Measurements from ENCODE around the gene RCBTB2.

GRCh38 chr13:48403972-48404422 lies 8.9 kb downstream of the LPAR6 start:
- PRO-cap: no peak
- CAGE, long polyA plus RNA: no peak

GRCh38 chr13:48476082-48476998 lies 56.5 kb downstream of the RCBTB2 start:
- PRO-cap: no peak
- CAGE, long polyA plus RNA: no peak

DNA sequence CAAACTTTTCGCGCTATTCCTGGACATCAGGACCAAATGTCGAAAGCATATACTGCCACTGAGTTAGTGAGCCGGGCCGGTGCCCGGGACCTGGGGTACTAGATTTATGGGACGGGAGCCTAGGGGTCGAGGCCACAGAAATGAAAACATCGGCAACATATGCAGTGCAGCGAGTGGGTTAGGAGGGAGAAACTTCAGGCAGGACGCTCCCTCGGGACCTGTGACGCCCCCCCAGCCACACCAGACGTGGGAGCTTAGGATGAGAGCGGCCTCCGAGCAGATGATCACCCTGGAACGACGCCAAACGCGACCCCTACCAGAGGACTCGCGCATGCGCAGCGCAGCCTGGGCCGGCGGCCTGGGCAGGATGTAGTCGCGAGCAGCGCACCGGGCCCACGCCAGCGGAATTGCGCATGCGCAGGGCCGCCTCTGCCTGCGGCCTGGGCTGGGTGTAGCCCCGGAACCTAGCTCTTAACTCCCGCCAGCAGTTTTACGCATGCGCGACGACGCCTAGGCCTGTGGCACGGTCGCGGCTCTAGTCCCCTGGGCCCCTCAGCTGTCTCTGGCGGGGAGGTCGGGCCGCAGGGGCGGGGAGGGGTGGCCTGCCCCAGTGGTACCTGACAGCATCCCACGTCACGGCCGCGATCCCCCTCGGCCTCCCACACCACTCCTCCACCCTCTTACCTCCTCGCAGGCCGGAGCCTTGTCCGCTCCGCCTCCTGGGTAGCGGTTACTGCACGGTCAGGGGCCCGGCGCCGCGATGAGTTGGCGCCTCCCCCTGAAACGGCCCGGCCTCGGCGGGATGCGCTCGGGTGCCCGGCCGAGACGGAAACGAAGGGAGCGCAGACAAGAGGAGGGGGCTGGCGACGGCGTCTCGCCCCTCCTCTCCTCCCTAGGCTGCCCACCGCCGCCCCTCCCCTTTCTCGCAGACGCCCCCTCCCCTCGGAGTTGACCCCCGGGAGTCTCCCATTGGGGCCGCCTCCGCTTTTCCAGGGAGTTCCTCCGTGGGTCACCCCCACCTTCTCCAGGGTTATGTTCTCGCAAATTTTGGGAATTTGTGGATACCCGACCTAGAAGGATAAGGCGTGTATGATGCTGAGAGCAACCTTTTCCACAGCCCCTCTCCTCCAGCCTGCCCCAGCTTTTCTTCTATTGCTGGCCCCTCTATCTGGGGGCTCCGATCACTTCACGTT lies at the start of gene RCBTB2:
Gene RCBTB2, minus strand, starts transcription at position 737 of the 1,193 bp plus-strand sequence.
- PRO-cap: bidirectional peak, plus-strand start at position 497 of the sequence, minus-strand start at position 296 of the sequence; bidirectional peak, plus-strand start at position 642 of the sequence, minus-strand start at position 737 of the sequence
- CAGE, long polyA plus RNA: start-site peak on the minus strand centred at position 737 of the sequence, 21 bp wide, 32 and 45 reads in 2 replicates

GRCh38 chr13:48573367-48573592 lies 40.4 kb upstream of the RCBTB2 start:
- PRO-cap: no peak
- CAGE, long polyA plus RNA: no peak

- PRO-cap: no peak
- CAGE, long polyA plus RNA: no peak
Measured at GRCh38 chr13:48594476-48594932, 59.2 kb upstream of the CYSLTR2 start.

DNA sequence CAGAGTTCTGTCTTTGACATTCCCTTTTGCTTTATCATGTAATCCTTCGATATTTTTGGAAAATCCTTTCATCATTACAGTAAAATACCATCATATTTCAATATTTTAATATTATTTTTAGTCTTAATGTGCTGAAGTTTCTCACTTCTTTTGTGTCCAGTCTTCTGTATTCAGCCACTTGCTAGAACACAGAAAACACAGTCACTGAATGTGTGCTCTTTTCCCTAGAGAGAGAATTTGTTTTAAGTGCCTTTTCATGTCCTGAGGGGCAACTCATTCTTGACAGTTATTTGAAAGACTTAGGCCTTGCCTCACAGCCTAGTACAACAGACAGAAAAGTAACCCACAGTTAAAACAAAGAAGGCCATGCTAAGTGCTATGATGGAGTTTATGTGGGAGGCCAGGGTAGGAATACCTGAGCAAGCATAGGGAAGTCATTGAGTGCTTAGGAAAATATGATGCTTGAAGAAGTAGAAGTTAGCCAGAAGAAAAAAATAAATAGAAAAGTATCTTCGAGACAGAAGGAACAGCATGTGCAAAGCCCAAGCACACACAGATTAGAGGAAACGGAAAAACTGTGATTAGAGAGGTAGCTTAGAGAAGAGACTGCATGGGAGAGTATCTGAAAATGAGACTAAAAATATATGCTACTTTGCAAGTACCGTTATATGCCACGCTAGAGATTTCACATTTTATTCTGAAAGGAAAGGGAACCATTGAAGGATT lies 120.9 kb downstream of the FNDC3A start:
- PRO-cap: no peak
- CAGE, long polyA plus RNA: no peak

DNA sequence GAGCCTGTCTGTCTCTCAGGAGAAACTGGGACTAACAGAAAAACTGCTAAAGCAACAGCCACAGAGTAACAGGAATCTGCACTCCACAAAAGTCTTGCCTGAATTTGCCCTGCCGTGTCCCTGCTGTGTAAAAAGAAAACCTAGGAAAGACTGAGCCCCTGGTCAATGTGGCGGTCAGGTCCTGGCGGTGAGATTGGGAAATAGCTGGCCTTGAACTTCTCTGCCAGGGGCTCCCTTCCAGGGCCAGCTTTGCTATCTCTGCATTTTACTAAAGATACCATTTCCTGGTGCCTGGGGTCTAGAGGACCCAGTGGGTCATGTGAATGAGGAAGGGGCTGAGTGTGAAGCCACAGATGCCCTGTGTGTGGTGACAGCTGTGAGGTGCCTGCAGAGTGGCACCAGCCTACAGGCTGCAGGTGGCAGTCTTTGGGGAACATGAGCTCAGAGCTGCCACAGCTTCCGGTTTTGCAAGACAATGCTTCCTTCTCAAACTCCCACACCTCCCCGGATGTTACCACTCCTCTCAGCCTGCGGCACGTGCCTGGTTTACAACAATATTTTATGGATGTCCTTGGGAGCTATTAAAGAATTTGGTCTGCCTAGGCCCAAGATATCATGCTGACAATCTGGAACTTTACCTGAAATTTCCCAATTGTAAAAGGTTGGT lies 5.2 kb upstream of the MLNR start:
- PRO-cap: no peak
- CAGE, long polyA plus RNA: no peak

- PRO-cap: no peak
- CAGE, long polyA plus RNA: no peak
Measured at GRCh38 chr13:49299014-49299612, 51.4 kb downstream of the CDADC1 start.

- PRO-cap: no peak
- CAGE, long polyA plus RNA: no peak
Measured at GRCh38 chr13:49399749-49400355, 44.0 kb downstream of the CAB39L start.

DNA sequence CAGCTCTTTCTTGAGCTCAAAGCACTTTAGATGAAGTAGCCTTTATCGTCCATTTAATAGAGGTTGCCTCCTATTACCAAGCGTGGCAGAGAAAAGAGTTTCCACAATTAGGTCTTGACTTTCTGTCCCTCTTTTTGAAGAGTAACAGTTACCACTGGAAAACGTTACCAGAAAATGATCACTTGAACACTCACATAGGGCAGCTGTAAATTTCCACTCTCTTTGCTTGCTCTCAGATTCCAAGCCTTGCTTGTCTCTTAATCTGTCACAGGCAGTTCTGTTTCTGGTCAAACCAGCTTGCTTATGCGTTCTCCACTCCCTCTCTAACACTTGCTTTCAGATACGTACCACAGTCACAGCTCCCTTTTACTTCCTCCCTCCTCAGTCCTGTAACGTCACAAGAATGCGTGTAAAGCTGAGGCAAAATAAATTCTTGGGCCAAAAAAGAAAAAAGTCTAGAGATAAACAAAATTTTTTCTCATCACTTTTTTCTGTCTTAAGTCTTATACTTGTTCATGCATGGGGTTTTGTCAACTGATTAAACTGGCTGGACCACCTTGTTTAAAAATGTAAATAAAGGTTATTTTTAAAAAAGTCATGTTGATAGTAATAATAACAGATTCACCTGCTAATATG lies 42.5 kb downstream of the CAB39L start:
- PRO-cap: unidirectional peak, minus-strand start at position 279 of the sequence; unidirectional peak, minus-strand start at position 325 of the sequence
- CAGE, long polyA plus RNA: no peak

GRCh38 chr13:49465987-49467002 lies 22.2 kb downstream of the SETDB2 start:
- PRO-cap: no peak
- CAGE, long polyA plus RNA: no peak

DNA sequence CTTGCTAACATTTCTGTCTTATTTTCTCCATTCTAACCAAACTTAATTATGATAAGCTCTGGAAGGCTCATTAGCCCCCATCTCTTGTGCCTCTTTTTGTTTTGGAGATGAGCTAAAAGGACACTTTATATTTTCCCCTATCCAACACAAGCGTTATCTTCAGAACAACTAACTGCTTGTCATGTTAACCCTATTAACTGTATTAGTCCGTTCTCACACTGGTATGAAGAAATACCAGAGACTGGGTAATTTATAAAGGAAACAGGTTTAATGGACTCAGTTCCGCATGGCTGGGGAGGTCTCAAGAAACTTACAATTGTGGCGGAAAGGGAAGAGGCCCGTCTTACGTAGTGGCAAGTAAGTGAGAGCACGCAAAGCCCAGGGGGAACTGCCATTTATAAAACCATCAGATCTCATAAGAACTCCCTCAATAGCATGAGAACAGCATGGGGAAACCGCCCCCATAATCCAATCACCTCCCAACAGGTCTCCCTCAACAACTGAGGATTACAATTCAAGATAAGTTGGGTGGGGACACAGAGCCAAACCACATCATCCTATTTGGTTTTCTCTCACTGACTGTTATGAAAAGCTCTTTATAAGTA lies 34.6 kb downstream of the PHF11 start:
- PRO-cap: bidirectional peak, plus-strand start at position 430 of the sequence, minus-strand start at position 225 of the sequence; unidirectional peak, plus-strand start at position 430 of the sequence
- CAGE, long polyA plus RNA: no peak

DNA sequence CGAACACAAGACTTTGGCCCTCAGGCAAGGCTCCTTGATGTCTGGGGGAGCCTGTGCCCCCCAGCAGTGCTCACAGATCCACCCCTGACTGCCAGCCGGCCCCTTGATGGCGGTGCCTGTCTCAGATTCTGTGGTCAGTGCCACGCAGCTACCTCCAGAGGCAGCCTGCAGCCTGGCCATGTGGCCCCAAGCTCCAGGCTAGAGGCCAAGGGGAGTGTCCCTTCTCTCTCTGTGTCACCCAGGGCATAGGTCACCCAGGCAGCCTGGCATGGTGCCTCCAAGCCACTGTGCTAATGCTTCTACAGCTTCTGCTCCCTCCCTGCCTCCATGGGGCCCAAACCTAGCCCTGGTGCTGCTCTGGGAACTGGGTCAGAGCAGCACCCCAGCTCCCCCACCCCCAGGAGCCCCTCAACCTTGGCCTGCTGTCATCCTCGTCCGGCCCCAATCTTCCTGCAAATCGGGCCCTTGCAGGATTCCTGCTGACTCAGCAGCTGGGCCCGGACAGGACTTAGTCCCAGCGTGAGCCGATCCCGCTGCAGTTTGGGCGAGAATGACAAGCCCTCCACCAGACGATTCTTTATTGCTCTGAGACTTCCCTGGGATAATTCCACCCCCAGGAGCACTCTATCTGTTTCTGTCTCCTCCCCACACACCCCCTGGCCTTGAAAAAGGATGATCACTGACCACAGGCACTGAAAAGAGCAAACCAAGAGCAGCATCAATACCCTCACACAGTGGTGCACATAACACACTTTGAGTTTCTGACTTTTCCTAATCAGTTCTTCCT lies 2.7 kb upstream of the ARL11 start:
- PRO-cap: no peak
- CAGE, long polyA plus RNA: no peak

GRCh38 chr13:49791263-49791646 lies 1.2 kb downstream of the KPNA3 start:
- PRO-cap: no peak
- CAGE, long polyA plus RNA: no peak

DNA sequence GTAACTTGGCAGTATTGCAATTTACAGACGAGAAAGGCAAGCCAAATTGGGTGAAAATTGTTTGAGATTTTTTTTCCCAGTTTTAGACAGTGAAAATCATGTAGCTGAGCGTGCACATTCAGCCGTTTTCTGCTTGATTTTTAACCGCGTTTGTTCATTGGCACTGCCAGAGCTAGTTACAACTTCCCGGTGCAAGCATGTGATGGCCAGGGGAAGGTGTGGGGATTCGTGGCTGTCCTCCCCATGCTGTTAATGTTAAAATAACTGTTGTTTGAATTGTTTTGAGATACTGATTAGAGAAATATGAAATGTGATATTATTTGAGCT lies 125.5 kb downstream of the KCNRG start:
- PRO-cap: no peak
- CAGE, long polyA plus RNA: no peak

GRCh38 chr13:50236682-50237352 lies 221.6 kb downstream of the KCNRG start:
- PRO-cap: no peak
- CAGE, long polyA plus RNA: no peak

DNA sequence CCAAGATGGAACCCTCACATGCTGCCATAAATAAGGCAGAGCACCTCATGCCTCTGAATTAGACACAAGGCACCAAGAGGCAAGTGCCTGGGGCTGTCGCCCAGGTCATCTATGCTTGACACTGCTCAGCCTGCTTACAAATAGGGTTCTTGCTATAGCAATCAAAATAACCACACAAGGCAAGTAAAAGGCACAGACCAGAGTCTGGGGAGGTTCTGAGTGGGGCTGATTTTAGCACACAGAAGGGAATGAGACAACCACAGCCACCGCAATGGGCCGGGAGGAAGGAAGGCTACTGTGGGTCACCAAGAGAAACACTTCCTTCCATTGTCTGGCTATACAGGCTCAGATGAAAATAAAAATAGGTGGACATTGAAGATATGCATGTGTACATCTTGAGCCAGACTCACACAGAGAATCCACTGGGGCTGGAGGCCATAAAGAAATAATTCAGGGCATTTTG lies 159.1 kb downstream of the DLEU7 start:
- PRO-cap: no peak
- CAGE, long polyA plus RNA: no peak

GRCh38 chr13:50842794-50843124 lies 733 bp downstream of the DLEU7 start:
- PRO-cap: no peak
- CAGE, long polyA plus RNA: no peak

DNA sequence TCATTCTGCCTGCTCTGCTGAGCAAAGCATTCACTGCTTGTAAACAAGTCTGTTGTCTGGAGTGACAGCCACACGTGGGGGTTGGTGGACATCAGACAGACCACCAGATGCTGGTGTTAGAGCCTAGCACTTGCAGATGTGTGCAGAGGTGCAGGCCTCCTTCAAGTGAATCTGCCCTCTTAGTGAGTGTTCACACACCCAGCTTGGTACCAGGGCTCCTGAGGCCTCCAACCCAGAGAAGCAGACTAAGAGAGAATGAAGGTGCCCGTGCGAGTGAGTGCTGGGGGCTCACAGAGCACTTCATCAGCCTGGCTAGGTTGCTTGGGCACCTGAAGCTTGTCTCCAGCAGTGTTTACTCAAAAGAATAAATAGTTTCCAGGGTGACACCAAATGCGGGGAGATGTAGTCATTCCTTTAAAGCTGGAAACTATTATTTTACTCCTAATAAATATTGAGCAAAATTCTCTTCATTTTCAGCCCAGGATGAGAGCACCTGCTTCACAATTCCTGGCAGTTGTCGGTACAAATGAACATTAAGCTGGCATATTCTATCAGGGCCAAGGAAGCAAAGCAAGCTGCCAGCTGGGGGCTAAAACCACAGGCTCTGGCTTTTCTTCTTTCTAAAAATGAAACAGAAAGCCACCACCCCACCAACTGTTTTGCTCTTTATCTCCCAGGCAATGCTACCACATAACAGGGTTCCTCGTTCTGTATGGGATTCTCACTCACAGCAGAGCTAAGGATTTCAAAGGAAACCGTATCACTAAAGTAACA lies 82.4 kb downstream of the RNASEH2B start:
- PRO-cap: unidirectional peak, minus-strand start at position 247 of the sequence
- CAGE, long polyA plus RNA: no peak

DNA sequence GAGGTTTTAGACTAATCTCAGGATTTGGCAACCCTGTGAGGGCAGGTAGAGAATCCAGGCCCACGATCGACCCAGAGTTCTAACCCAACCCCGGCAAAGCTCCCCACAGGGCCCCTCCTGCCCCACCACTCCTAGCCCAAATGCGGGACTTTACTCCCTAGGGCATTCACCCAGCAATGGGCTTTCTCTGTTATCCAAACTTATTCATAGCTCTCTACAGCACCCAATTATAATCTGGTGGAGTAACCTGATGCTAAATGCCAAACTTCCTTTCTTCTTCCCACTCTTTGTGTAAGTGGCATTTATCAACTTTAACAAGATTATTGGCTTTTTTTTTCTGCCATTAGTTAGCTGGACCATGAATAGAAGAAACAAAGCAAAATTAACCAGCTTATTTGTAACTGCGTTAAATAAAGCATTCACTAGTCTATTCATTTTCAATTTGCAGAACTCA lies 1.3 kb downstream of the FAM124A start:
- PRO-cap: no peak
- CAGE, long polyA plus RNA: no peak